AG09319 (cell line): ENCODE measurements around a stretch of chr12.

GRCh38 chr12:132649513-132650167, 31.1 kb downstream of the P2RX2 start:
- RRBS = no CpG with 5 or more reads among the region's 18 CpGs

GRCh38 chr12:132700887-132701652, 9.6 kb upstream of the PGAM5 start:
- RRBS = no CpG with 5 or more reads among the region's 23 CpGs

GRCh38 chr12:132955345-132955682, 792 bp downstream of the ZNF605 start:
- RRBS = no CpG with 5 or more reads among the region's 10 CpGs